Peripheral blood mononuclear cell (primary cell): ENCODE measurements around a stretch of chr16.

GRCh38 chr16:85947543-85948335 lies 48.8 kb downstream of the IRF8 start:
- PRO-cap, 8 experiments: peak in 4 of 8 experiments; most common plus-strand start chr16:85947887 (in 1); most common minus-strand start chr16:85947819 (in 3)

DNA sequence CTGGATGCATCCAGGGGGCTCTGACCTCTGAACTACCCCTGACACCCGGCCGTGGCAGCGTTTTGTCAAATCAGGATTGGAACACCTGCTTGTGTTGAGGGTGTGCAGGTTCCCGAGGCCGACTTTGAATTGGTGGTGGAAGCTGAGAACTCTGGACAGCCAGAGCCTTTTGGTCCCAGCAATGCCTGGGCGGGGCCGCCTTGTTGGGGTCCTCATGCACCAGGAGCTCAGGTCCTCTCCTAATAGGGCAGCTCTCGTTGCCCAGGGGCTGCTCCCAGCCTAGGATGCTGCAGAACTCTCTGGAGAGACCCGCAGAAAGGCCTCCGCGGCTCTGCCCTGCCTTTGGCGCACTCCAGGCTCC lies 153.0 kb downstream of the IRF8 start:
- PRO-cap, 8 experiments: peak in 4 of 8 experiments; most common minus-strand start position 237 of the sequence (in 4)

GRCh38 chr16:86151224-86152179 lies 252.5 kb downstream of the IRF8 start:
- PRO-cap, 8 experiments: no peak in any of the 8 experiments

DNA sequence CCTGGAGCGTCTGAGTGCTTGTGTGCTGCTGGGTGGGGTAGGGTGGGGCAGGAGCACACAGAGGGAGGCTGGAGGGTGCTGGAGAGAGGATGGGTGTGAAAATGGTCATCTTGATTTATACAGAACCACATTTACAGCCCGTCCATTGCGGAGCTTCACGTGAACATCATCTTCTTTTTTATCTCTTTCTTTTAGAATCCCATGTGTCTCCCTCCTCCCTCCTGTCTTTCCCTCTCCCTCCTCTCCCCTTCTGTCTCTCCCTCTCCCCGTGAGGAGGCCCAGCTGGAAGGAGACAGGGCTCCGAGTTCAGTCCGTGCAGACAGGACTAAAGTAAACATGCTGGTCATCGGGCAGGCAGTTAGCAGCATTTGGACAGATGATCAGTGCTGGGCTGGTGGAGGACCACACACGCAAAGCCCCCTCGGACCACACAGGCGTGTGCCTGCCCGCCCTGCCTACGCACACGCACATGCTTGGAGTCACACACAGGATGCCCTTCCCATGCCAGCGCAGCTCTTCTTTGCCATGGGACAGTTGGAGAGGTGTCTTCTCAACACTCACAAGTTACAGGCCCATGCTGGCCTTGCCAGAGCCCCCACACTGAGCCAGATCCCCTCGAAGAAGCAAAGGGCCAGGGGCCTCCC lies 215.9 kb upstream of the FOXF1 start:
- PRO-cap, 8 experiments: no peak in any of the 8 experiments

DNA sequence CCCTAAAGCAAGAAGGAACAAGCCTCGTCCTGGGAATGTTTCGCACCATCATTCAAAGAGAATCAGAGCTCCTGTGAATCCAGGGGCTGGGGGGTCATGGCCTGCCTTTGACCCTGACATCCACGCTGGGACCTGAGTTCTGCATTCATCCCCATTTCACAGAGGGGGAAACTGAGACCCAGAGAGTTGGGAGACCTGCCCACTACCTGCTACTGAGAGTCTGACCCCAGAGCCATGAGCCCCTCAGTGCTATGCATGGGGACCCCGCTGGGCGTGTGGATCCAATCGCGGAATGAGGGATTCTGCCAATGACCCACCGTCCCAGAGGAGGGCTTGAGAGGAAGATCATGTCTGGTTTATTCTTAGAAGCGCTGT lies 187.2 kb upstream of the FOXF1 start:
- PRO-cap, 8 experiments: peak in 4 of 8 experiments; most common plus-strand start position 182 of the sequence (in 4)

DNA sequence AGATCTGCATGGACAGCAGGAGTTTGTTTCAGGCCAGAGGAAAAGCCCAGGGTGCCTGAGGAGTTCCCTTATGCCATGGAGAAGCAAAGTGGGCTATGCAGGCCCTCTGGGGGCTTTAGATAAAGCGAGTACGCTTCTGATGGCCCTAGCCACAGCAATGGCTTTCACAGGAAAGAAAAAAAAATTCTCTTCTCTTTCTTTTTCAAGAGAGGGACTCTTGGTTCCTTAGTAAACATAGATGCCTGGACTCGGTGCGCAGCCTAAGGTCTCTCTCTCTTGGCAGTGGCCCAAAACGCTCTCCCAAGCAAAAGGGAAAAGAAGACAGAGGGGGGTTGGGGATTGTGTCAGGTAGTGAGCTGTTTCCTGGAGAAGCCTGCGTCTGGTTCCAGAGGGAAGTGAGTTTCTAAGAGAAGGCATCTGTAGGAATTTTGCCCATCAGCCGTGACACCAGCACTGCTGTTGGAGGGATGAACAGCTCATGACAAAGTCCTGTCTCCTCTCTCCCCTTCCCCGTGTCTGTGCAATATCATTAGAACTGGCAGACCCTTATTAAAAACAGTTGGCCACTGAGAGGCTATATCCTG lies 166.3 kb upstream of the FOXF1 start:
- PRO-cap, 8 experiments: no peak in any of the 8 experiments

GRCh38 chr16:86383410-86383793 lies 126.9 kb upstream of the FOXF1 start:
- PRO-cap, 8 experiments: no peak in any of the 8 experiments

GRCh38 chr16:86457530-86458258 lies 52.6 kb upstream of the FOXF1 start:
- PRO-cap, 8 experiments: no peak in any of the 8 experiments

DNA sequence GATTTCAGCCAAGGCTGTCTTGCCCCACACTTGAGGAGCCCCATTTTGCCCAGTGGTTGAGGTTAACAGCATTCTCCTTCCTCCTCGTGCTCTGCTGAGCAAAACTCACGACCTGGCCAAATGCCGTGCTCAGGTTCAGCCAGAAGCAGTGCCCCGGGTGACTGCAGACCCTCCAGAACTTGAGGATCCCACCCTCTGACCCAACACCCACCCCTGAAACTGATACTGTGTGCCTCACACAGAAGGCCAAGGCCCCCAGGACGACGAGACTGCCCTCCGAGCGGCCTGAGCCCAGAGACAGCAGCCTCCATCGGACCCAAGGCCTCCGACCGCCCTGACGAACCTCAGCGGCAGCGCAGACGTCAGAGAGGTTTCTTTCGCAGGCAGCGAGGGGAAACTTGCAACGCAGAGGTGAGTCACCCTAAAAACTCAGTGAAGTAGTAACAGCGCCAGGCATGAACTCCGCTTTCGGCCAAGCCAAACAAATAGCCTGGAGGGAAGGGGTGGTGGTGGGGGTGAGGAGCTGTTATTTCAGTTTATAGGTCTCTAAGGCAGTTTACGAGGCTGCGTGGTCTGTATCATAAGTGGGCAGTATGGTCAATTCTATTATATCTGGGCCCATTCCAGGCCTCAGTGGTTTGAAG lies 43.7 kb upstream of the FOXF1 start:
- PRO-cap, 8 experiments: no peak in any of the 8 experiments

- PRO-cap, 8 experiments: no peak in any of the 8 experiments
These were observed 8.7 kb upstream of the FOXF1 start for GRCh38 chr16:86501565-86502020.

DNA sequence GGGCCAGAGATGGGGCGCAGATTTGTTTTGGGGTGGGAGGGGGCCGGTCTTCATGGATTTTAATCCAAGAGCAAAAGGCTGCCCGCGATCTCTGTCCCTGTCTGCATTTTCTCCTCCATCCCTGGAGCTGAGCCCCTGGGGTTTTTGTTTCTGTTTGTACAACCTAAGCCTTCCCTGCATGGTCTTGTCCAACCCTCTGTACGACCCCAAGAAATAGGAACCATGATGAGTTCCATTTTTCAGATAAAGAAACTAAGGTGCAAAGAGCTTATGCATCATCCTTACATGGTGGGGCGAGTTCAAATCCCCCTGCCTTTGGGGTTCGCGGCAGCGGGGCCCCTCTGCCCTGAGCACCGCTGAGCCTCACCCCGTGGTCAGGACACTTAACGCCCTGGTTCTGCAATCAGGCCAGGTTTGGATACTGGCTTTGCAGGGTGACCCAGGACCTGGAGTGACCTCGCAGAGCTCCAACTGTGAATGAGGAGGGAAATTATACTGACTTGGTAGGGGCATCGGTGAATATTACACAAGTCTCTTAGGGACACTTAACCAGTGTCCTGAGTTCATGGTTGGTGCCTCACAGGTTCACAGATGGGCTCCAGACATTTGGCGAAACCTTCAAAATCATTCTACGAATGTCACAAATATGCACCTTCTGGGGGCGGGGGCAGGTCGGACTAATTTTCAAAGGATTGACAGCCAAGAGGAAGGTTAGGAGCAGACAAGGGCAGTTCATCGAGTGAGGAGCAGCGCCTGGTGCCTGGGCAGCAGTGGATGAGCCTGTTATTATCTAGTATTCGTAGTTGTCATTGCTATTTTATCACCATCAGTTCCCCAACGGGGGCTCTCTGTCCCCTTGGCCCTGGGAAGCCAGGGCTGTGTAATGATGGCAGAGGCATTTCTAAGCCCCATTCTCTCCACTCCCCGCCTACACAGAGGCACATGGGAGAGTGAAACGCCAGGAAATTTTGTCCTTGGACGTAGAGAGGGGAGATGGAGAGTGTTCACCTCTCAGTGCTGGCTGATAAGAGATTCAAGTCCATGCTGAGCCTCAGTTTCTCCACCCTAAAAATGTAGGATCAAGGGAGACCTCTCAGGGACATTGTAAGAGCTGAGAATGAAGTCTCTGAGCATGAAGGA lies 4.0 kb upstream of the FOXF1 start:
- PRO-cap, 8 experiments: no peak in any of the 8 experiments

DNA sequence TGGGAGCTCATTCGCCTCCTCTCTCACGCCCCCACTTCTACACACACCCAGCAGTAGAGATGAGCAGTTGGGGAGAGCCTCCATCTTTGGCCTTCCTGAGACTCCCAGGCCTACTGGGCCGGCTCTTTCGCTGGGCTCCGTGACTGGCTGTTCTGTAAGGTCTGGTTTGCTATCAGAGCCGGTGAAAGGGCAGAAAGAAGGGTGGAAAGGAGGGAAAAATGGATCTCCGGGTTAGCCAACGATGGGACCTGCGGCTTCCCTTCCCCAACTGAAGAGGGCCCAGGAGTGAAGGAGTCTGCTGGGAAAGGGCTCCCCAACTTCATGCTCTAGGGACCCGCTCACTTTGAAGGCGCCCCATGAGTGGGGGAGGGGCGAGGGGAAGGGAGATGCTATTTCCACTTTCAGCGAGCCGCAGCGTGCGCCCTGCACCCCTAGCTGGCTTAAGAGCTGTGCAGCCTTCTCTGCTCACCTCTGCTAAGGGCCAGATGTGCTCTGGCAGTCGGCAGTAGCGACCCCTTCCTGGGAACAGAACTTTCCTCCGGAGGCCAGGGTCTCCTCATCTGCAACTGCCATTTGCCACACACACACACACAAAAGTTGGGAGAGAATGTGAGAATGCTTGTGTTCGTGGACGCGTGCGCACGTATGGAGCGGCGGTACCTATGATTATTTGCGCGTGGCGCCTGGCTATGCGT lies 3.0 kb upstream of the FOXF1 start:
- PRO-cap, 8 experiments: no peak in any of the 8 experiments

GRCh38 chr16:86531140-86531967 lies 21.0 kb downstream of the FOXF1 start:
- PRO-cap, 8 experiments: no peak in any of the 8 experiments

GRCh38 chr16:86563742-86564305 lies 2.8 kb upstream of the FOXC2 start:
- PRO-cap, 8 experiments: no peak in any of the 8 experiments

GRCh38 chr16:86568736-86569114 lies 2.1 kb downstream of the FOXC2 start:
- PRO-cap, 8 experiments: no peak in any of the 8 experiments

GRCh38 chr16:86571255-86572081 lies 4.8 kb downstream of the FOXC2 start:
- PRO-cap, 8 experiments: no peak in any of the 8 experiments

- PRO-cap, 8 experiments: no peak in any of the 8 experiments
These were observed 1.0 kb downstream of the FOXL1 start for GRCh38 chr16:86579020-86580101.

DNA sequence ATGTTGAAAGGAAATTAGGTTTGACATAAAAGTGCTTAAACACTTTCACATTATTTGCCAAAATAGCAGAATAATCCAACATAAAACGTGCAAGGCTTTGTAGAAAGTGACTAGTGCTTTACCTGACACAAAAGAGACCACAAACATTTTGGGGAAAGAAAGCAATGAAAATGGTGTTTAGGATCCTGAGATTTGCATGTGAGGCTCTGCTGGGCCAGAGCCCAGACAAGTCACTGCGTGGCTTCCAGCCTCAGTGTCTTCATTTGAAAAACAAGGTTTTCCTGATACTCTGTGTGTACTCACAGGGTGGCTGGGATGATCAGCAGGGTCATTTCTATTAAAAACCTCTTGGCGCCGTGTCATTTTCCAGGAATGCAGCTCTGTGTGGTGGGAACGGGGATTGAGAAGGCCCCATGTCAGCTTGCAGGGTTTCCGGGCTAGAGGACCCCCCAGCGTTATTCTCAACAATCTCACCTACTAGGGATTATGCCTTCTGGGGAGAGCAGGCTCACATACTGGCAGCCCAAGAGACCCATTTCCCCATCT lies 73.4 kb downstream of the FOXL1 start:
- PRO-cap, 8 experiments: no peak in any of the 8 experiments

- PRO-cap, 8 experiments: no peak in any of the 8 experiments
These were observed 246.3 kb downstream of the FOXL1 start for GRCh38 chr16:86824504-86825290.

DNA sequence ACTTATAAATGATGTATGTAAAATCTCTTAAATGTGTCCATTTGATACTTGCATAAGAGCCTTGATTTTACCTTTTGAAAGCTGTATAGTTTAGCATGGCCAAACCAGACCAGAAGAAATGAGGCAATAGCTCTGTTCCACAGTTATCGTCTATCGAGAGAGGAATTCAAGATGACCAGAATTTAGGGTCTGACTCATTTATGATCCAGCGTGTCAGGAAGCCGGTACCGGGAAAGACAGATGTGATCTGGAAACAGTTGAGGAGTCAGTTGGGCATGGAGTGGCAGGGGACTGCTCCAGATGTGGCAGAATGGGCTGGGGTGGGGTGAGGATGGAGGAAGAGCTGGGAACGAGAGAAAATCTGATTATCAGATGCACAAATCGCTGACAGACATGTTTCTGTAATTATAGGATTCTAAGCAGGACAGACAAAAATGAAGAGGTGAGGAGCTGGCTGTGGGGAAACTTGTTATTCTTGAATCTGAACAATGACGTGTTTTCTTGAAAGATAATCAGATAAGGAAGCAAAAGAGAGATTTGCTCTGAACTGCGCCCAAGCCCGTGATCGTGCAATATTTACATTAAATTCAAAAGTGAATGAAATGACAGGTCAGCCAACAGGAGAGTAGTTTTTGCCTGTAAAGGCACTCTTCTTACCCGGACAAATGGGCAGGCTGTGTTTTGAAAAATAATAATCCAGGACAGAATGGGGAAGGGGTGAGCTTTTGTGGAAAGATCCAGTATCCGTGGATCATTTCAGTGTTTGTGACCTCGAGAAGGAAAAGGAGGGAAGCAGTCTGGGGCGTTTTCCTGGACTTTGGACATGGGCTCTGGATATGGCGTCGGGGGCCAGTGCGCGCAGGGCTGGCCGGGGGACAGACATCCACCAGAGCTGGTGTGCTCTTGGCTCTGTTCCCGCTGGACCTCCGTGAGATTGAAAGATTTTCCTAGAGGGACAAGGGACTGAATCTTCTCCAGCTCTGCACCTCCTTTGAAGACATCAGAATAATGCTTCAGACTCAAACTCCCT lies 76.4 kb downstream of the C16orf95 start:
- PRO-cap, 8 experiments: no peak in any of the 8 experiments